Progenitor cell of endocrine pancreas (in vitro differentiated cells): ENCODE measurements around the gene RBM24.

DNA sequence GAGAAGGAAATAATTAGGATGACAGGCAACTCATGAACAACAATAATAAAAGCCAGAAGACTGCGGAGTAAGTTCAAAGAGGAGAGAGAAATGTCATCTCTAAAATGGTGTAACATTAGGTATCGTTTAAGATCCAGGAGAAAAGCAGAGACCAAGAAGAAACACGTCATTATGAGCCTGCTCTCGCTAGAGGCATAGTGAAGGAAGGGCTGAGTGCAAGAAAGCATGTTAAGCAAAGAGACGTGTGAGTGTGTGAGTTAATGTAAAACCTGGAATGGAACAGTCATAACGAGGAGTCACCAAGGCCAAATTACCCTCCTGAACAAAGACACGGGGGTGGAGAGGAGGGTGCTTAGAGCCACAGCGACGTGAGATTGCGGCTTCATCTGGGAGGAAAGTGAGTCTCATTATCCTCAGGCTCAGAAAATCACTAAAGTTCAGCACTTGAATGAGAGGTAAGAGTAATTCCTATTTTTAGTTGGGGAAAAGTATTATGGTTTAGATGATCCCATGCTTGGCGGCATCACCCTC, 136.7 kb downstream of the DTNBP1 start:
- PRO-cap, result no peak

DNA sequence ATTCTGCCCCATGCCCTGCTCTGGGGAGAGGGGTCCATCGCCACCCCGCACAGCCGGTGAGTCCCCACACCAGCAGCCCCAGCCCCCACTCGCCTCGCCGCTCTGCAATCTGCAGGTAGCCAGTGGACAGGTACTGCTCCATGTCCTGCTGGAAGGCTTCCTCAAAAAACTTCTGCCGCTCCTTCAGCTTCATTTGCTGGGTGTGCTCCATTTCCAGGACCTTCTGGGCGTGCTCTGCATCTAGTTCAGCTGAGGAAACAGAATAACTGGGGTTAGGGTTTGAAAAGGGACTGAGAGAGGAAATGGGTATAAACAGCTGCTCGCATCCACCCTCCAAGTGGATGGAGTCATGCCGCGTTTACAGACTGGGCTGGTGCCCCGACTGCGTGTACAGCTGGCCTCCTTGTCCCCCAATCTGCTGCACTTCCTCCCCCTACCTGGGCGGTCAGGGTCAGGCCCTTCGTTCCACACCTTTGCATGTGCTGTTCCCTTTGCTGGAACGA, 129.6 kb downstream of the DTNBP1 start:
- PRO-cap, result no peak

GRCh38 chr6:15887268-15887893, 224.6 kb upstream of the DTNBP1 start:
- PRO-cap, result no peak

GRCh38 chr6:16136510-16136969, 7.7 kb downstream of the MYLIP start:
- PRO-cap, result no peak

- PRO-cap, result no peak
Measured at GRCh38 chr6:16137699-16139073, 9.3 kb downstream of the MYLIP start.

DNA sequence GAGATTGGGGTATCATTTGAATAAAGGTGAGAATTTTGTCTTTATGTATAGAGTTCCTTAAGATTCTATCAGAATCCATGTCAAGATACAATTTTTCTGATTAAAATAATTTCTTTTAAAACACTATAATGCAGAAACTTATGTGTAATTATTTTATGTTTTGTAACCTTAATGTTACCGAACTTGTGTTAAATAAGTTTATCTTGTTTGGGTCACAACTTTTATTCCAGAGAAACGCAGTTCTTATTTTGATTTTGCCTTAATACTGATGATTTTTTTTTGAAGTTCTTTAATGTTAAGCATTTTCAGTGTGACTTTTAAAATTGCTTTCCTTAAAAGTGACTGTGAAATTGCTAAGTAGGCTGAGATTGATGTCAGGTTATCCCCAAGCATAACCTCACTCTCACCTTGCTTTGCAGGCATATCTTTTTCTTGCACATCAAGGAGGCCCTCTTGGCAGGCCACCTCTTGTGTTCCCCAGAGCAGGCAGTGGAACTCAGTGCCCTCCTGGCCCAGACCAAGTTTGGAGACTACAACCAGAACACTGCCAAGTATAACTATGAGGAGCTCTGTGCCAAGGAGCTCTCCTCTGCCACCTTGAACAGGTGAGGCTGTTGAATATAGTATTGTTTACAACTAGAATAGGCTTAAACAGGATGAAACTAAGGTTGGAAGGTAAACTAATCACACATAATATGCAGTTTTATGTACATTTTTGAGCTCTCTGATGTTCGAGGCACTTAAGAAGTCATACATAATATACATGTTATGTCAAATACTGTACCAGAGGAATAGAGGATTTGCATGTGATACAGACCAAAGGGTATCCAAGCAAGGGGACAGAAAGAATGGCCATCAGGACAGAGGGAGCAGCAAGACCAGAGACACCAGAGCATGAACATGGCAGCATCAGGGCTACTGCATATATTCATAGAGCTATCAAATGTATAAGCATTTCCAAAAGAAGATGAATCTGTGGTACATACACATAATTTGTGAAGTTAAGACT, 12.6 kb downstream of the MYLIP start:
- PRO-cap, result no peak

DNA sequence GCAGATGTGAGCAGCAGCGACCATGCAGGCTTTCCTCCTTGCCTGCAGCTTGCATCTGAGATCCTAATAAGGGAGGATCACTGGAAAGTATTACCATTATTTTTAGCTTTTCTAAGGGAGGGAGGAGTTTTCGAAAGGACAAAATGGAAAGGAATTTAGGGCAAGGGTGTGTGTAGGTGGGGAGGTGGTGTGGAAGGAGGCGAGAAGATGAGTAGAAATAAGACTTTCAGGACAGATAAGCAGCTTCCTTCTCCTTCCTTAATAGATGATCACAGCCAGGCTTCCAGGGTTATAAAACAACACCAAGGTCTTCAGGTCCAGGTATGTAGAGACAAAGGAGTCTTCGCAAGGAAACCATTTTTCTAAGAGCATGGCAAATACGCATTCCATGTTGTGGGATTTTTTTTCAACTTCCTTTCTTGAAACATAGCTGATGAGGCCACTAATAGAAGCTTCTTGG, 216.5 kb downstream of the ATXN1 start:
- PRO-cap, result no peak

DNA sequence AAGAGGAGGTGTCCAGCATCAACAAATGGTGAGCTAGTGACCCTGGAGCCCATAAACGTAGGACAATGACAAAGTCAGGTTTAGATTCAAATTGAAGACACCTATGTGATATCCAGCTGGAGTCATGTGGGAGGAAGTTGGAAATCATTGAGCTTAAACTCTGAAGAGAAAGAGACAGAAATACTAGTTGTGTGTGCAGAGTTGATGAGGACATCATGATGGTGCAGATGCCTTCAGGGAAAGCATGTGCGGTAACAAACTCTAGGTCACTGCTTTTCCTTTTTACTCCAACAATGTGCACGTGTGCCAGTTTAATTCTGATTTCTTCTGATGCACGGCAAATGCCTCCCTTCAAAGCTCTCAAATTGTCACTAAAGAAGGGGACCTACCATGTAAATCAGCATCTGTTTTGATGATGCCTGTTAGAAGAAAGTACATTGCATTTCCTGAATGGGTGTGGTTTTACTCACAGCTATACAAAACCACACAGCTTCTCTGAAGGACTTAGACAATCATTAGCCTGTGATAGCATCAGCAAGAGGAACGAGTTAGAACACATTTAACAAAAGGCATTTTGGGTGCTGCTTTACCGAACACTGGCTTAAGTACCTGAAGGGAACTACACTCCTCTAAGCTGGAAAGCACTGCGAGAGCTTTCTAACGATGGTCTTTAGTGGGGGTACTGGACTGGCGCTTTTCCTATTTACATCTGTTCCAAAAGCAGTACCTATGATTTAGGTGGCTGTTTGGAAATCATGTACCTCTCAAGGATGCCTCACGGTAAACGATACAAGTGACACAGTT, 109.5 kb downstream of the ATXN1 start:
- PRO-cap, result no peak

DNA sequence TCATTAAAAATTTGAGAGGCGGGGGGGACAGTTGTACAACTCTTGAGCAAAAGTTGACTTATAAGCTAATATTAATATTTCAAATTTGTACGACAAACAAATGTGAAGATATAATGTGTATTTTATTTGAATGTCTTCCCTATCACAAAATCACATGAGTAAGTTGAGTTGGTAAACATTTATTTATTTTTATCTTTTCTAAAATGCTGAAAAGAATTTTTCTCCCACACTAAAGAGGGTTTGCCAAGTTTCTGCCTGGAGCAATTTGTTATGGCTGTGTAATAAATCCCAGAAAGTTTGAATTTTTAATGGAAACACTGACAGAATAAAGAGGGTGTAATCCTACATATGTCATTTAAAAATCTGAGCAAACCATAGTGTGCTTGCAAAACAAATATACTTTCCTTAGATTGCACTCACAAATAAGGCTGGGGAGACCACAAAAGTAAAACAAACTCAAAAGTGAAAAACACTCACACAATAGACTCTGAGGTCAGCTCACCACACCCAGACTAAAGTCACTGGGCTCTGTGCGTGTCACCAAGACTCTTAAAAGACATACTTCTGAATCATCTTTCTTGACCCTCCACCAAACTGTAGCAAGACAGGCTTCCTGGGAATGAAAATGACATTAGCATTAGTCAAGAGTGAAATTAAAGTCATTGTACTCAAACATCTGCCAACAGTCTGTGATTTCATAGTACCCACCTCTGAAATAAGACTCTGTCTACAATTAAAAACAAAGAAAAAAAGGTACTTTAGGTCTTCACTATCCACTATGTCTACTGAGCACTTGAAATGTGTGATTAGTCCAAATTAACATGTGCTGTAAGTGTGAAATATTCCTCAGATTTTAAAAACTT, 4.8 kb upstream of the ATXN1 start:
- PRO-cap, result no peak

- PRO-cap, result bidirectional peak, plus-strand start at chr6:16803618, minus-strand start at chr6:16803482
Measured at GRCh38 chr6:16803237-16804299, 42.3 kb upstream of the ATXN1 start.

DNA sequence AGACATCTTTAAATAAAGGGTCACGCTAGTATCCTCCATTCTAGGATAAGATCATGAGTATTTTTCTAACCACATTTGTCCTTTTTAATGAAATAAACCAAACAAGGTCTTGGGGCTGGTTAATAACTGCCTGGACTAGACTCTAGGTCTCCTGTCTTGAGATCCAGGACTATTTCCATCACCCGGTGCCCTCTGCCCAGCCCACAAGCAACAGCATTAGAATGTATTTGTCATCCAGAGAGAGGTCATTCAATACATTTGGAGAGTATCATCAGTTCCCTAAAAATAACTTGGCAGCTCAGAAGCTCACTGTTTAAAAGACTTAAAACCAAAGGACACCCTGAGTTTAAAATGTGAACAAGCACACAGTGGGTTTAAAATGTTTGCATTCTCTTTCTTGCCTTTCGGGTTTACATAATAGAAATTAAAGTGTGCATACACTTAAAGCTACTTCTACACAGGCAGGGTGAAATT, 4.4 kb upstream of the RBM24 start:
- PRO-cap, result no peak

DNA sequence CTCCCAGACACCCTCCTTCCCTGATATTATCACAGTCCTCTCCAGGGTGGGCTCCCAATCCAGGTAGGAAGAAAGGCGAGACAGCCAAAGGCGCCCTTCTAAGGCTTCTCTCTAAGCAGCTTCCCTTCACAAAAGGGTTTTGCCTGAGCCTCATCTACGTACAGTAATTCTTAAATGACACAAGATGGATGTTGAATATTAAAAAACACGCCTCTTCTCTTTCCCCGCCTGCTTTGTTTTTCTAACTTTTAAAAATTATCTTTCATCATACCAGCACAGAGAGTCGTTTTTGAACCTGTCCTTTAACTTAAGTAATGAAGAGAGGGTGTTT, 2.1 kb upstream of the RBM24 start:
- PRO-cap, result no peak

DNA sequence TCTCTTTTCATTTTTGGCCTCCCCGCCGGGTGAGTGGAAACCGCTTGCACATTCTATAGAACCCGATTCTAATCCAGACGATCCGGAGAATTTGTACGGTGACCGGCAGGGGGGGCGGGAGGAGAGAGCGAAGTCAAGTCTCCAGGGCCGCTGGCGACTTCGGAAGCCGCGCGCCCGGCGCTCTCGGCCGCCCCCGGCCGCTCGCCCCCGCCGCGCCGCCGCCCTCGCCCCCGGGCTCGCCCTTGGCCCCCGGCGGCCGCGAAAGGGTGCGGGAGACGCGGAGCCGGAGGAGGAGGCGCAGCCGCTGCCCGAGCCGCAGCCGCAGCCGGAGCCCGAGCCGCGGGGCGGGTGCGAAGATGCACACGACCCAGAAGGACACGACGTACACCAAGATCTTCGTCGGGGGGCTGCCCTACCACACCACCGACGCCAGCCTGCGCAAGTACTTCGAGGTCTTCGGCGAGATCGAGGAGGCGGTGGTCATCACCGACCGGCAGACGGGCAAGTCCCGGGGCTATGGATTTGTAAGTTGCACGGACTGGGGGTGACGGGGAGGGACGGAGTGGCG, at the start of gene RBM24:
TSS of gene RBM24 (plus strand) at position 136 of the 568 bp plus-strand sequence.
- PRO-cap, result bidirectional peak, plus-strand start at position 133 of the sequence, minus-strand start at position 70 of the sequence

DNA sequence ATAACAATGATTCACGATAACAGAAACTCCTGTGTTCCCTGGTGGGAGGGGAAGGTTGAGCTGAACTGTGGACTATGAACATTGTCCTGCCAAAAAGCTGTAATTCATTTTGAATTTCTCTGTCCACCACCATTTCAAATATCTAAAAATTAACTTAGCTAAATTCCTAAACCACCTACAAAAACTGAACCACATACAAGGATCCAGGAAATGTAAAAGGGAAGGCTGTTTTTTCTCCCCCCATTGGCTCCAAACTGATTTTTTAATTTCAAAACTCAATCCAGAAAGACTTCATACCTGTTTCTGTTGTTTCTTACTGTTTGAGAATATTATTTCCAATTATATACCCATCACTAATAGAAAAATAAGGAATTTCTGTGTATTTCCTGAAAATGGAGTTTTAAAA, 7.5 kb downstream of the TPMT start:
- PRO-cap, result no peak

- PRO-cap, result no peak
Measured at GRCh38 chr6:18152722-18153671, 1.9 kb downstream of the TPMT start.

DNA sequence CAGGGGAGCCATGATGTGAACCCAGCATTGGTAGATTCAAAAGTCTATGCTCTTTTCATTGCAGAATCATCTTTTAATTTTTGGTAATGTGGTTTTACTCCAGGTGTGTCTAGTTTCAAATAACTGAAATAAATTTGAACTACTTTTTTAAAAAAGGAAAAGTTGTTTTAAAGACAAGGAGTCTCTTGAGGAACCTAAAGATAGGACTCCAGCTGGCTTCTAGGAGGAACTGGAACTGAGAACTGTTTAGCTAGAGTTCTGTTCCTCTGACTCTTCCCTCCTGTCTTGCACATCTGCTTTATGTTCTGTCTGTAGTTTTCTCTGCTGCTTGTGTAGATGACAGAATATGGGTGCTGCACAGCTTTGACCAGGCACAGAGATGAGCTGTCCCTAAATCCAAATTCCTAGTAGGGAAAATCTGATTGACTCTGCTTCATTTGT, 27.7 kb upstream of the RNF144B start:
- PRO-cap, result no peak

- PRO-cap, result no peak
Measured at GRCh38 chr6:18386264-18386736, 850 bp upstream of the RNF144B start.

GRCh38 chr6:19853709-19854233, 16.6 kb downstream of the ID4 start:
- PRO-cap, result no peak

- PRO-cap, result no peak
Measured at GRCh38 chr6:20144444-20145091, 67.7 kb downstream of the MBOAT1 start.

GRCh38 chr6:20208628-20209141, 3.6 kb downstream of the MBOAT1 start:
- PRO-cap, result no peak